Penis (tissue), 1 donor: ENCODE data around the gene BUD31.

DNA sequence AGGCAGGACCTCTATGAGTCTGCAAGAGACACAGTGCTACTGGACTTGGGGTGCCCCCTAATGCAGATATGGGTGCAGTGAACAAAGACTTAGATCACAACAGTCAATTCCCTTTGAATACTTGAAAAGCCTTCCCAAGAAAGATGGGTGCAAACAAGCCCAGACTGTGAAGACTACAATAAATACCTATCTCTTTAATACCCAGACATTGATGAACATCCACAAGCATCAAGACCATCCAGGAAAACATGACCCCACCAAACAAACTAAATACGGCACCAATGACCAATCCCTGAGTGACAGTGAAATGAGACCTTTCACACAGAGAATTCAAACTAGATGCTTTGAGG, 129.0 kb upstream of the DLX6 start:
- PRO-cap, result no peak

DNA sequence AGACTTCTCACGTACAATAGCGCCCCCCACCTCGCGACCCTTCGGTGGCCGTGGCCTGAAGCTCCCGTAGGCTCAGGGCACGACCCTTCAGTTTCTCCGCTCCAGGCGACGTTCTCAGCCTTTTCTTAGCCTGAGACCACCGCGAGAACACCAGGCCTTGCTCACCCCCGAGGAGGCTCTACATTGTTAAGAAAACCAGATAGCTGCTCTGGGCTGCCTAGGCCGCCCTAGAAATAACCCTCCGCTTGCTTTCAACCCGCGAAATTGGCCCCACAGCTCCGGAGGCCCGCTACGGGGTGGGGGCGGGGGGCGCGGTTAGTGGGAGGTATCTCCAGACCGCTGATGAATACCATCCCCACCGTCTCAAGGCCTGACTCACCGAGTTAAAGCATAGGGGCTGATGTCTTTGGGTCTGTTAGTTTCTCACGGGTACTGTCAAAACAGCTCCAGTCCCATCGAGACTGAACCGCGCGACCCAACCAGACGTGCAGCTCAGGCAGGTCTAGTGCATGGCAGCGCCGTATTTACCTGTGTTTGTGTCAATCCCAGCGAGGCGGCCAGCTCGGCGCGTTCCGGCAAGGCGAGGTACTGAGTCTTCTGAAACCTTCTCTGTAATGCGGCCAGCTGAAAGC, 2.9 kb downstream of the DLX5 start:
- PRO-cap, result no peak

DNA sequence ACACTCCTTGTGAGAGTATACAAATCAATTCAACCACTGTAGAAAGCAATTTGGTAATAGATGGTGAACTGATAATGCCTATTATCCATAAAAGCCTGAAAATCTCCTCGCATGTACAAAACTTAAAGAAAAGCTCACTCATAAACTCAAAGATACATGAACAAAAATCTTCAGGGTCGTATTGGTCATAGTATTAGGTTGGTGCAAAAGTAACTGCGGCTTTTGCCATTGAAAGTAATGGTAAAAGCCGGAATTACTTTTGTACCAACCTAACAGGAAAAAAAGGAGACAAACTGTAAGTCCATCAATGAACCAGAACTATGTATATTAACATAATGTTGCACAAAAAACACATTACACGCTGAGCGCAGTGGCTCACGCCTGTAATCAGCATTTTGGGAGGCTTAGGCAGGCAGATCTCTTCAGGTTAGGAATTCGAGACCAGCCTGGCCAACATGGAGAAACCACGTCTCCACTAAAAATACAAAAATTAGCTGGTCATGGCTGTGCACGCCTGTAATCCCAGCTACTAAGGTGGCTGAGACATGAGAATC, 173.9 kb downstream of the SDHAF3 start:
- PRO-cap, result no peak

GRCh38 chr7:97772415-97772814, 40.5 kb downstream of the TAC1 start:
- PRO-cap, result no peak

DNA sequence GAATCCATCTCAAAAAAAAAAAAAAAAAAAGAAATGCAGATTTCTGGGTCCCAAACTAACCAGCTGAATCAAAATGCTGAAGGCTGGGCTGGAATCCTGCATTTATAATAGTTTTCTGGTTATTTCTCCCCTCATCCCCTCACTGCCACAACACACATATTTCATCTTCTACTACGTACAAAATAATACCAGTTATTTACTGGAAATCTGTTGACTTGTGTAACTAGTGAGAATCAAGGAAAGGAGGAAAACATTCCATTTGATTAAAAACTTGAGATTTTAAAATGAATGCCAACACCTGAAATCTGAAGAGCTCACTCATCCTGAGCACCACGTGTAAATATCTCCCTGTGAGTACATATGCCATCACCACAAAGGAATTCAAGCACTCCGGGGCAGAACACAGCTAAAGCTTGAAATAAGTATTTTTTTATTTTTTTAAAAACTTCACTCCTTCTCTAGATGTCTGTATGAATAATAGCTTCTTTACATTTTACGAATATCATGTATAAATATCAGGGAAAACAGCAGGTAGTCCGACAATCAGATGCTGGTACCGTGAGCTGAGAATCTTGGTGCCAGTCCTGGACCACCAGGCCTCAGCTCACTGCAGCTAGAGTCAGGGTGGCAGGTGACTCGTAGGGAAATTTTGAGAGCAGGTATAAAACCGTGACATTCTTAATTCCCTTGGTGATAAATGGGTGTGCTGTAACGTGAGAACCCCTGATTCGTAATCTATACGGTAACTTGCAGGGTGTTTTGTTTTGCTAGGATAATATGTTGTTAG, 12.6 kb downstream of the LMTK2 start:
- PRO-cap, result no peak

GRCh38 chr7:98228756-98229597, 17.7 kb downstream of the BHLHA15 start:
- PRO-cap, result no peak

- PRO-cap, result no peak
Measured at GRCh38 chr7:98250723-98251165, 1.3 kb downstream of the TECPR1 start.

DNA sequence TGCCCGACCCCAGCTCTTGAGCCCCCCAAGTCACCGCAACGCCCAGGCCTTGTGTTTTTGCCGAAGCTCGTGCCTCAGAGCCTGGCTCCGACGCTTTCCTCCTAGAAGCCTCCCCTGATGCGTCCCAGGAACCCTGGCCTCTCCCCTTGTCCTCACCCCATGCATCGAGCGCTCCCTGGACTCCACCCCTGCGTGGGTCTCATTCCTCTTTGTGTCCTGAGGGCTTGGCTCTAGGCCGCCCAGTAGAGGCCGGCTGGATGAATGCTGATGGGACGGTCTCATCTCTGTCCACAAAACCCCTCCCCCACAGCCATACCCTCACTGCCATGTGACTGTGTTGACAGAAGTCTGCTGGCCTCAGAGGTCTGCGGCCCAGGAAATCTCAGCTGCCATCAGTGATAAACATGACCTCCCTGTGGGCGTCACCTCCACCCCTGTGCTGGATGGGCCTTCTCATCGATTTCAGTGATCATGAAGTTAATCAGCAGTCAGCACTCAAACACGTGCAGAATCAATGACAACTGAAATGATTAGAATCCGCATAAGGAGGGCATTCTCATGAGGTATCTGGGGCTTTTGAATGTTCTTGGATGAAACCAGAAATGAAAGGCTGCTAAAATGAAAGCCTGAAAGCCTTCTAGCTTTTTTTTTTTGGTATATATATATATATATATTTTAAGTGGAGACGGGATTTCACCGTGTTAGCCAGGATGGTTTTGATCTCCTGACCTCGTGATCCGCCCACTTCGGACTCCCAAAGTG, 19.5 kb downstream of the BRI3 start:
- PRO-cap, result no peak

GRCh38 chr7:98372861-98373377, 28.0 kb downstream of the BAIAP2L1 start:
- PRO-cap, result no peak

GRCh38 chr7:98399693-98400197, 1.1 kb downstream of the BAIAP2L1 start:
- PRO-cap, result no peak

DNA sequence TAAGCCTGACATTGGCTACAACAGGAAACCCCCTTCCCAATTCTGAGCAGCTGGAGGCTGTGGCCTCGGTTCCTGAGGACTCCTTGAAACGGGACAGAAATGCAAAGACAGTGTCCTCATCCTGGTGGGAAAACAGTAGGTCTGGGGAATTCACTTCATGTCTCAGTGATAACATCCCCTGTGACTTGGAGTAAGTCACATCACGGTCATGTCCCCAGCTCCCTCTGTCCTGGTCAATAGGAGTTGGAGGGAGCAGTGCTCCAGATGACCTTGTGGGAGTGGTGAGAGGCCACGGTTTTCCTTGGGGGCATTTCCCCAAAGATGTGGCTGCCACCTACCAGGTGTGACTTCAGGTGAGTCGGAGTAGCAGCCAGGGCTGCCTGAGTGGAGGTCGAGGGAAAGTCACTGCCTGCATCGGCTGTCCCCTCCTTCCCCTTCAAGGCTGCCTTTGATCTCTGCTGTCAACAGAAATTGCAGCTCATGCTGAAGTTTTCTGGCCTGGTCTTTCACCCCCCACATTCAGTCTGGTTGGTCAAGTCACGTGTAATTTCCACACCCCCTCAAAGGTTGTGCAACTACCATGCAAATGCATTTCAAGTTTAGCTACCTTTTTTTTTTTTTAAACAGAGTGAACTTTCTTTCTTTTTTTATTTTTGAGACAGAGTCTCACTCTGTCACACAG, 16.5 kb upstream of the BAIAP2L1 start:
- PRO-cap, result no peak

GRCh38 chr7:98569515-98570503, 47.3 kb upstream of the NPTX2 start:
- PRO-cap, result unidirectional peak, minus-strand start at chr7:98569720

- PRO-cap, result no peak
Measured at GRCh38 chr7:99029915-99030763, 113.8 kb downstream of the SMURF1 start.

GRCh38 chr7:99133333-99134100, 10.4 kb downstream of the SMURF1 start:
- PRO-cap, result no peak

DNA sequence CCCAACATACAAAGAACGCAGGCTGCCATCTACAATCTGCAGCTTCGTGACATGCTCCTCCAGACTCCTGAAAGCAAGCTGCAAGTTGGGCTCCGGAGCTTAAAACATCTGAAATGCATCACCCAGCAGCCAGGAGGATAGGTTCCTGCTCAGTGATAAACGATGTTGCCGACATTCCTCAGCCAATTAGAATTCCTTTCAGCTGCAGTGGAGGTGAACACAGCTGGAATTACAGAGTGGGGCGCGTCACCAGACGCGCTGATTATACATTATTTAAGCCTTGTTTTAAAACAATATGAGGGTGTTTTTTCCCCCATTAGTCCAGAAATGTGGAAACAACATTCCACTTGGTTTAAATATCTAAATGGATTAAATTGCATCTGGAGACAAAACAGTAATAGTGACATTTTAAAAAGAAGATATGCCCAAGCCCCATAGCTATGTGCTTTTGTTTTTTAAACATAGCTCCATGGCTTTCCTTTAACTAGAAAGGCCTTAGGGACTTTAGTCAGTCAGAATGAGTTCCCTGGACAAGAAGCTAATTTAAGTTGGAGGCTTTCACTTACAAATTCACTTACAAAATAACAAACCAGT, 6.3 kb downstream of the SMURF1 start:
- PRO-cap, result unidirectional peak, minus-strand start at position 110 of the sequence

- PRO-cap, result no peak
Measured at GRCh38 chr7:99406464-99407010, 1.9 kb downstream of the PDAP1 start.

- PRO-cap, result bidirectional peak, plus-strand start at chr7:99408658, minus-strand start at chr7:99408594; bidirectional peak, plus-strand start at chr7:99408969, minus-strand start at chr7:99408826; bidirectional peak, plus-strand start at chr7:99409481, minus-strand start at chr7:99409190
Measured at GRCh38 chr7:99408511-99409305, at the start of gene BUD31. BUD31 (plus strand) TSS chr7:99408969.

GRCh38 chr7:99450628-99451362, 12.1 kb downstream of the CPSF4 start:
- PRO-cap, result no peak

GRCh38 chr7:99505851-99506572, 1.6 kb downstream of the ZKSCAN5 start:
- PRO-cap, result no peak

- PRO-cap, result bidirectional peak, plus-strand start at chr7:99580325, minus-strand start at chr7:99580224; unidirectional peak, minus-strand start at chr7:99580541
Measured at GRCh38 chr7:99579775-99580794, 18.0 kb upstream of the TMEM225B start.